Adrenal gland (tissue), 7 donors: ENCODE data around the genes RXRG and MGST3.

DNA sequence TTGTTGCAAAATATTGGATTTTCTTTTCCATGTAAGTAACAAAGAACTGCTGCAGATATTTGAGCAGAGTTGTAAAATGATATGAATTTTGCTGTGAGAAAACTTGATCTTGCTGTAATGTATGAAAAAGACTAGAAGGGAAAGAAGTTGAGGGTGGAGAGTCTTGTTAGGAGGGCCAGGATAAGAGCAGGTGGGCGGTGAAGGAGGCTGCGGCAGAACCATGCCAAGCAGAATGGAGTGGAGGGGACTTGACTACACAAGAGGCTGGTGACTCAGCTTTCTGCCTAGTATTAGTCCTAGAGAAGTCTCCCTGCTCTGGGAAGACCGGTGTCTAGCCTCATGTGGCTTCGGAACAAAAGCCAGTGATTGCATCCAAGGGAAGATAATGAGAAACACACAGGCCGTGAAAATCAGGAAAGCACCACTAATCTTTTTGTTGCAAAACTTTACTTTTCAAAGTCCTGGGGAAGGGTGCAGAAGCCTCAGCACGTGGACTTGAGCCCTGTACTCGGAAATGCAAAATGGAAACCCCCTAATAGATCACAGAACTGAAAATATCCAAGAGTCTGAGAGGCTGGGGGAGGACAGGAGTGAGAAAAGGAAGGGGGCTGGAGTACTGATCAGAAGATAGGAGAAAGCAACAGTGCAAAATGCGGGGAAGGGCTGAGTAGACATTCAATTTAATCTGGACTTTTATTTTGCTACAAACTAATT lies 31.3 kb downstream of the DDR2 start:
- PRO-cap, 3 experiments = peak in 2 of 3 experiments; most common plus-strand start position 456 of the sequence (in 2); most common minus-strand start position 234 of the sequence (in 1)
- RAMPAGE, long total RNA, 4 experiments = no peak in any of the 4 experiments
- RRBS = no CpG with 5 or more reads among the region's 8 CpGs

DNA sequence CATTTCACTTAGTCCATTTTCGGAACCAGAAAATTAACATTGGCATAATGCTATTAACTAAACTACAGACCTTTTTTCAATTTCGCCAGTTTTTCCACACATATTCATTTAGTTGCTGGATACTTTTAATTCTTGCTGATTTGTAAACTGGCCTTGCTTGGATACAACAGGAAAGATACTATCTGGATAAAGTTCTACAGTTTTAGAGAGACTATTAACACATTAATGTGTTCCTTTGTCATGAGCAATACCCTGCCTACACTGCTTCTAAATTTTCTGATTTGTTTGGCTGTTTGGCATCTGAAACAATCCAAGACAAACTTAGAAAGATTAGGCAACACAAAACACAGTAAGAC lies 5.7 kb upstream of the HSD17B7 start:
- PRO-cap, 3 experiments = no peak in any of the 3 experiments
- RAMPAGE, long total RNA, 4 experiments = no peak in any of the 4 experiments
- RRBS = no CpG with 5 or more reads among the region's 2 CpGs

DNA sequence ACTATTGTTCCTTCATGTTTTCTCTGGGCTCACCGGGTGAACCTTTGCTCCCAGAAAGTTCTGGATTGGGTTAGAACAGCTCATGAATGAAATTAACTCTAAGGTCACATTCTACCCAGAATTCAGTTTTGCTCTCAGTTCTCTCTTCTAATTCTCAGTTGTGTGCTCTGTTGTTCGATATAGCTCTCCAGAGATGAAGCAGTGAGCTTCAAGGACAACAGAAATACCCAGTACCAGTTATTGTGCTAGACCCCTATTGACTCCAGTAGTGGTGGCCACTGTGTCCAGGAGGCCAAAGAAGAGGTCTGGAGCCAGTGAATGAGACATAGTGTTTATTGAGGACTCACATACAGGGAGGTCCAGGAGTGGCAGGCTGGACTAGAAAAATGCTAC lies 26.8 kb downstream of the CCDC190 start:
- PRO-cap, 3 experiments = peak in 1 of 3 experiments; most common plus-strand start position 126 of the sequence (in 1)
- RAMPAGE, long total RNA, 4 experiments = no peak in any of the 4 experiments
- RRBS = no CpG with 5 or more reads among the region's 2 CpGs

- PRO-cap, 3 experiments = peak in 1 of 3 experiments; most common minus-strand start chr1:163166993 (in 1)
- RAMPAGE, long total RNA, 4 experiments = no peak in any of the 4 experiments
- RRBS = no CpG with 5 or more reads among the region's 3 CpGs
These were observed 36.0 kb downstream of the RGS5 start for GRCh38 chr1:163166688-163167057.

DNA sequence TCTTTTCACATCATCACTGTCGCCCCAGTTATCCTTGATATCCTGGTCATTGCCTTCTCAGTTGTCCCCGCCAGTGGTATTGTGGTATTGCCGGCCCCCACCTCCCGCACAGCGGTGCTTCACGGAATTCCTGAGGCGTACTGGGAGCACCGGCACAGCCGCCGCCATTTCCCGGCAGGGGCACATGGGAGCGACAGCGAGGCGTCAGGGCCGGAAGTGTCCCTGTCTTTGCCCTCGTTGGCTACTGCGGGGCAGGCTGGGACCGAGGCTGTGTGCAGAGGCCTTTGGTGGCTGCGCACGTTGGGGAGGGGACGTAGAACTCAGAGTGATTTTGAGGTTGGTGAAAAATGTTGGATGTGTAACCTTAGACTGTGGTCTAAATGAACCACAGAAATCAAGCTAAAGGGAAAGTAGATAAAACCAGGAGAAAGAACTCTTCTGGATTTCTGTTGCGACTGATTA lies 101.3 kb downstream of the NUF2 start:
- PRO-cap, 3 experiments = no peak in any of the 3 experiments
- RAMPAGE, long total RNA, 4 experiments = no peak in any of the 4 experiments
- RRBS = 82% methylated on average over 11 of the region's 22 CpGs

DNA sequence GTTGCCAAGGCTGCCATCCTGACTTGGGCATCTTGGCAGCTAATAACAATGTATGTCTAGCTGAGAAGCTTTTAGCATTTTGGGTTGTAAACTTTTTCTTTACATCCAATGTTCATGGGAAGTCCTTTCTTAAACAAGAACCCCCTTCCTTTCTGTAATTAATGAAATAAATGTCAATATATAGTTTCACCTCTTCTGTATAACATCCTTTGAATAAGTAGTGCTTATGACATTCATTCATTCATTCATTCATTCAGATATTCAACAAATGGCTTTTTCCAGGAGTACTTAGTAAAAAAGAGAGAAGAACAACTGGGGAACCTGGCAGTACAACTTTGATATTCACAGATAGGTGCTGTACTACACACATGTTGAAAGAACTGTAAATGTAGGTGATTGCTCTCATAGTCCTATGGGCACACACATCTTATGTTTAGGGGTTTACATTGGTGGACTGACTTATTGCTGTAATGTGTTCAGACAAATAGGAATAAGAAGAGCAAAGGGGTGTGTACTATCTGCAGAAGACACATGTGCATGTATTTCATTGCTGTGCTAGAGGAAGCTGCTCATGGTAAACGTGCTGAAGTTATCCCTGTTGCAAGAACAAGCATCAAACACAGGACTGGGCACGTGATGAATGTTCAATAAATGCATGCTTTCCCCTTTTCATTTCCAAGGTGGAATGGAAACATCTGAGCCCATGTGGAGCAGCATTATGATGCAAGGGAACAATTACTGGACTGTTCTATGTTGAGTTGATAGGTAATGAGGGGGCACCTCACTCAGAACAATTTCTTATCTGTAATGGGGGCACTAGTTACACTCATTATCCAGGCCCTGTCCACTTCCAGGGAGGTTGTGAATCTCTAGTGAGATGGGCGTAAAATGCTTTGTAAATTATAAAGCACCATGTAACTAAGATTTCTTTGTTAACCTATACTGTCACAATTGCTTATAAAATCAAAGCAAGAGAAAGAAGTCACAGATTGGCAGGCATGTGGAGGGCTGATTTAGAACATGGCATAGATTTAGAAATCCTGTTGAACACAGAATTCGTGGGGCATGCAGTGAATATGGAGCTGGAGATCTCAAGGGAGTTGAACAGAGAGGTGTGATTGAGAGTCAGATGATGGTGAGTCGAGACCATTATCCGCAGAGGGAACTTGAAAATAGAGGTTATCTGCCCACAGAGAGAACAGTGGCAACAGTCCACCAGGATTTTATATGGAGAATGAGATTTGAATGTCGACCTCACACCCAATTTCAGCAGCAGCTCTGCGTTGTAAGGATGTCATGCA lies 27.2 kb downstream of the PBX1 start:
- PRO-cap, 3 experiments = no peak in any of the 3 experiments
- RAMPAGE, long total RNA, 4 experiments = no peak in any of the 4 experiments
- RRBS = no CpG with 5 or more reads among the region's 8 CpGs

GRCh38 chr1:164597007-164597464 lies 38.1 kb downstream of the PBX1 start:
- PRO-cap, 3 experiments = no peak in any of the 3 experiments
- RAMPAGE, long total RNA, 4 experiments = no peak in any of the 4 experiments
- RRBS = no CpG with 5 or more reads among the region's 3 CpGs

DNA sequence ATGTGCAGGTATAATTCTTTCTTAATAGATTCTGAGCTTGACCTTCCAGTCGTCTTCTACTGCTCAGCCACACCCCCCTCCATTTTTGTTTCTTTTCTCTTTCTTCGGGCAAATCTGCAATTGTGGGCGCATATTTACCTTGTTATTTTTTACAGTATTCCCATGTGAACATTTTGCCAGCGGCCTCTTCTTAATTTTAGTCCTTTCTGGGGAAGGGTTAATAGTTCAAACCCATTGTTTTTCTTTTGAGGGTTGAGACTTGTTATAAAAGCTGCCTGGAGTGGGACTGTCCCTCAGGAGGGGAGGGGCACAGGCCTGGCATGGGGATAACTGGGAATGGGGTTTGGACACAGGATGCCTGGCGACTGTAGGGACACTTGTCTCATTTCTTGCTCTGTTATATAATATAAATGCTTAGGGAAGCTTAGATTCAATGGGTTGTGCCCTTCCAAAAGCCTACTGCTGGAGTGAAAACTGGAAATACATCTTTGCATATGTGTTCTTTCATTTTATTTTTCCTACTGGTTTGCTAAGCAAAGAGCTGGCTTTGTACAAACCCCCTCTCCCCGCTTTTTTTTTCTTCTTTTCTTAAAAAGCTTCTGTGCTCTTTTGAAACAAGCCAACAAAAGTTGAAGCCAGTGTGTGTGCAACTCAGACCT lies 40.4 kb downstream of the PBX1 start:
- PRO-cap, 3 experiments = no peak in any of the 3 experiments
- RAMPAGE, long total RNA, 4 experiments = no peak in any of the 4 experiments
- RRBS = no CpG with 5 or more reads among the region's 6 CpGs

DNA sequence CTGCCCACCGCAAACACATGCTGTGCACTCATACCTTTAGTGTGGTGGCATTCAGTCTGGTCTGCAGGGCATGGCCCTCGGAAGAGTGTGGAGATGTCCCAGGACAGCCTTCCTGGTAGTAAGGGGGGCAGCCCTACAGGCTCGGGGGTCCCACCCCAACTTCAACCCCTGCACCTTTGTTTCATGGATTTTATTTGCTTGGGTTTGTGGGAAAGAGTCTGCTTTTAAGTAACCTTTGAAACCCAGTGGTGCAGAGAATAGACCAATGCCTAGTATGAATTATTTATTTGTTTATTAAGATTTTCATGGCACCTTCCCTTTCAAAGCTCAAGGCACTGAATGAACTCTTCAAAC lies 87.9 kb downstream of the PBX1 start:
- PRO-cap, 3 experiments = no peak in any of the 3 experiments
- RAMPAGE, long total RNA, 4 experiments = no peak in any of the 4 experiments
- RRBS = no CpG with 5 or more reads among the region's 3 CpGs

DNA sequence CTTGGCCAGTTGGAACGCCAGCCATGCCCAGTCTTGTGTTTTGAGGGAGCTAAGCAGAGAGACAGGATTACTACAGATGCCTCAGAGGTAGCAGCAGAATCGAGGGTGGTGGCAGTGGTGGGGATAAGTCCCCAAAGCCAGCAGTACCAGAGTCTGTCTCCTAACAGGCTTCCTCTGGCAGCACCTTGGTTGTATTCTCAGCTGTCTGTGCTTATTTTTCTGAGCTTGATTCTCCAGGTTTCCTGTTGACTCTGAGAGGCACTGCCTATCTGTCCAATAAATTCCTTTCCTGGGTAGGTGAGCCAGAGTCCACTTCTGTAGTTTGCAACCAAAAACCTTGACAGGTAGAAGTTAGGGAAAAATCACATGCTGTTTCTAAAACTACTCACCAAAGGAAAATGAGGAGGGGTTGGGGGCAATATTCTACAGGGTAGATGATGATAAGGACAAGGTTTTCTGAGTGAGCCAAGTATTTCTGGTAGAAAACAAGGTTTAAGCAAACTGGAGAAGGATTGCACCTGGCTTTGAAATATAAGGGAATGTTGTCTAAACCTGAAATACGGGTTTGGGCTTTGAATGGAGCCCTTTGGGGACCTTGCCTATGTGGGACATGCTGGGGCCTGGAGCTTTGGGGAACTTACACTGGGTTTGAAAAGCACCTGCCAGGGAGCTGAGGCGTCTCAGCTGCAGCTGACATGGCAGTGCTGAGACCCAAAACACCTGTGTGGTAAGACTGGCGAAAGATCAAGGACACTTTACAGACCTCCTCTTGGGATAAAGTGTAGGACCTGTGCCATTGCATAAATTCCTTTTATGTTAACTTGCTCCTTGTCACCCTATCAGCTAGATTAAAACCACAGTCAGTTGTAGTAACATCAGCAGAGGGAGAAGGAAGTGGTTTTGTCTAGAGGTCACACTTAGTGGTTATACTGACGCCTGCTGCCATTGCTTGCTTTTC lies 101.0 kb downstream of the PBX1 start:
- PRO-cap, 3 experiments = no peak in any of the 3 experiments
- RAMPAGE, long total RNA, 4 experiments = no peak in any of the 4 experiments
- RRBS = no CpG with 5 or more reads among the region's 6 CpGs

GRCh38 chr1:164690057-164690604 lies 131.1 kb downstream of the PBX1 start:
- PRO-cap, 3 experiments = peak in 2 of 3 experiments; most common plus-strand start chr1:164690514 (in 2); most common minus-strand start chr1:164690161 (in 1)
- RAMPAGE, long total RNA, 4 experiments = no peak in any of the 4 experiments
- RRBS = no CpG with 5 or more reads among the region's 10 CpGs

- PRO-cap, 3 experiments = peak in 1 of 3 experiments; most common minus-strand start chr1:164708114 (in 1)
- RAMPAGE, long total RNA, 4 experiments = start-site peak on the plus strand in 1 of 4 experiments, at chr1:164707594-164708147 at its widest, 10 reads per replicate
- RRBS = no CpG with 5 or more reads among the region's 8 CpGs
These were observed 149.0 kb downstream of the PBX1 start for GRCh38 chr1:164707750-164708520.

GRCh38 chr1:164723450-164724016 lies 164.5 kb downstream of the PBX1 start:
- PRO-cap, 3 experiments = no peak in any of the 3 experiments
- RAMPAGE, long total RNA, 4 experiments = no peak in any of the 4 experiments
- RRBS = no CpG with 5 or more reads among the region's 10 CpGs

DNA sequence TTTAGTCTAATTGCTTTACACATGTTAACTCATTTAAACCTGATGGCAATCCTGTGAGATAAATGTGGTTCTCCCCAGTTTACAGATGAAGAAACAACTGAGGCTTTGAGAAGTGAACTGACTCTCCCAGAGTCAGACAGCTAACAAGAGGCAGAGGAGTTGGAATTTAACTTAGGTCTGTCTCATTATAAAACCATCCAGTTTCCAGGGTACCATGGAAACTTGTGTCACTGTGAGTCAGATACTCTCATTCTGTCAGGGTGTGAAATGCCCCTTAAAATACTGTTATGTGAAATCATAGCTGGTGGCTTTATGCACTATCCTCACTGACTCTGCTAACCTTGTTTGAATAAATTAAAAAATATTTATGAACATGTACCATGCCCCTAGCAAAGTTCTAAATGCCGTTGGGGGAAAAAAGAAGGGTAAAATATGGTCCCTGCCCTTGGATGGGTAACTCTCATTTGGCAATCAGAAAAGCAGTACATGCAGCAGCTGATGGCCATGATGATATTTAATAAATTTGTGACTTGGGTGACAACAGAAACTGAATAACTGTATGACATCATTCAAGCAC lies 206.7 kb downstream of the PBX1 start:
- PRO-cap, 3 experiments = peak in 3 of 3 experiments; most common plus-strand start position 135 of the sequence (in 1); most common minus-strand start position 145 of the sequence (in 3)
- RAMPAGE, long total RNA, 4 experiments = no peak in any of the 4 experiments
- RRBS = no CpG with 5 or more reads among the region's 1 CpG

DNA sequence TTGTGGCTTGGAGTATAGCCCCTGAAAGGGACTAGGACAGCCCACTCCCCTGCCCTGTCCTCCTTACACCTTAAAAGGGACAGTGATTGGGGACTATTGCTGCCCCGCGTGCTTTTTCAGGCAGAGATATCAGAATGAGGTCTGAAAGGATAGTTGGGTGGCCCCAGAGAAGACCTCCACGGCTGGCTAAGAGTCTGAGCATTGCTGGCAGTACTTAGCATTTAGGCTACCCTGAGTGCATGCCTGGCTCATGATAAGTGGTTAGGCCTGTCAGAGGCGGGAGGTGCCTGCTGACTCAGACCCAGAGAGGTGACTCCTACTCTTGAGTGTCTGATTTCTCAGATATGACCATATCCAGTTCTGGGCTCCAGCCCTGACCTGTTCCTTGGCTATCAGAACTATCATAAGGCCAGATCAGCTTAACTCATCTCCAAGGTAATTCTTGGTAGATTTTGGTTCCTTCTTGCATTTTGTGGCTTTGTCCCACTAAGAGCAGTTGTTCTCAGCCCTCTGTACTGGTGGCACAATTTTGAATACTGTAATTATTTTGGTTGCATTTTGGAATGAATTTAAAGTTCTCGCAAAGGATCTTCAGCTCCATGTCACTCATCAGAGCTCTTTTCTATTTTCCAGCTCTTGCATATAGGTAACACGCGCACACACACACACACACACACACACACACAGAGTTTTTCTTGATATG lies 213.8 kb downstream of the PBX1 start:
- PRO-cap, 3 experiments = peak in 2 of 3 experiments; most common plus-strand start position 351 of the sequence (in 1); most common minus-strand start position 196 of the sequence (in 1)
- RAMPAGE, long total RNA, 4 experiments = start-site peak on the plus strand in 1 of 4 experiments, centred at position 233 of the sequence, 10 reads per replicate
- RRBS = no CpG with 5 or more reads among the region's 7 CpGs

- PRO-cap, 3 experiments = no peak in any of the 3 experiments
- RAMPAGE, long total RNA, 4 experiments = start-site peak on the minus strand in 2 of 4 experiments, at chr1:165445110-165445321 at its widest, 7 to 29 reads per replicate
- RRBS = 0% methylated on average over 3 of the region's 35 CpGs
These were observed at the start of gene RXRG for GRCh38 chr1:165444895-165445533. Gene RXRG, minus strand, starts transcription at chr1:165445126.

- PRO-cap, 3 experiments = peak in 3 of 3 experiments; most common plus-strand start chr1:165630861 (in 3); most common minus-strand start chr1:165630764 (in 3)
- RAMPAGE, long total RNA, 4 experiments = start-site peak on the plus strand in 4 of 4 experiments, at chr1:165631203-165631277 at its widest, 294 to 3,677 reads per replicate
- RRBS = no CpG with 5 or more reads among the region's 54 CpGs
These were observed at the start of gene MGST3 for GRCh38 chr1:165630640-165631340. Gene MGST3, plus strand, starts transcription at chr1:165631234.

- PRO-cap, 3 experiments = peak in 1 of 3 experiments; most common plus-strand start chr1:165632643 (in 1); most common minus-strand start chr1:165632588 (in 1)
- RAMPAGE, long total RNA, 4 experiments = no peak in any of the 4 experiments
- RRBS = no CpG with 5 or more reads among the region's 7 CpGs
These were observed 1.4 kb downstream of the MGST3 start for GRCh38 chr1:165632435-165632873.

DNA sequence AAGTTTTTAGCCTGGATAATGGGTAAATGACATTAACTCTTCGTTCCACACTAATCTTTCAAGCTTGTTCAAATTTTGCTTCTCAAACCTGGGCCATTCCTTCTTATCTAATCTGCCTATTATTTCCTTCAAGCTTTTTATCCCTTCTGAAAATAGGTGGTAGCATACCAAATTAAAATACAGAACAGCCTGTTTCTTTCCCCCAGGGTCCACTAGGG lies 306 bp upstream of the UCK2 start:
- PRO-cap, 3 experiments = no peak in any of the 3 experiments
- RAMPAGE, long total RNA, 4 experiments = no peak in any of the 4 experiments
- RRBS = no CpG with 5 or more reads among the region's 1 CpG

DNA sequence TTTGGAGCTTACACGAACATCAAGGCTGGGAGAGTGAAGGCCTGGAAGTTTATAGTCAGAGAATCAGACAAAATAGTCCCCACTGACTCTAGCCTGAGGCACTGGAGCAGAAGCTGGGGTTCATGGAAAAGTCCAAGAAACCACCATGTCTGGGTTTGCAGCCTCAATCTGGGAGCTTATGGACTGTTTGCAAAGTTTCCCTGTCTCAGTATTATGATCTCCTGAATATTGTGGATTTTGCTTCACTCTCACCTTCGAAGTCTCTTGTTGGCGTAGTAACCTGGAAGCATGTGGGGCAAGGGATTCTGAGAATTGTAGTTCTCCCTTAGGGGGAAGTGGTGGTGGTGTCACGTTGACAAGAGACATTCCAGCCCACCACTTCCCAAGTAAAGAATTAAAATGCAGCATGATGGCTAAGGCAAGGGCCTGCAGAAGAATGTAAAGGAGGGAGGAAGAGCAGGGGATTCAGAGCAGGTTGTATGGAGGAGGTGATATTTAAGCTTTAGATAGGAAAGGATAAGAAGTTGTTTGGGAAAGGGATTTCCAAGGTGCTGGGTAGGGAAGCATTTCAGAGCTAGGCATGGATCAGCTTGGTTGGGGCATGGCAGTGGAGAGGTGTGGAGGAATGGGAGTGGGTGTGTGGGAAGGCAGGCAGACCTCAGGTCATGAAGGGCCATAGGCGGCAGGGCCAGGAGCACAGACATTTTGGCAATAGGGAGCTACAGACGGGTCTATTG lies 65.1 kb downstream of the UCK2 start:
- PRO-cap, 3 experiments = no peak in any of the 3 experiments
- RAMPAGE, long total RNA, 4 experiments = no peak in any of the 4 experiments
- RRBS = no CpG with 5 or more reads among the region's 6 CpGs